Hematopoietic multipotent progenitor cell (in vitro differentiated cells): ENCODE data around the gene MASTL.

DNA sequence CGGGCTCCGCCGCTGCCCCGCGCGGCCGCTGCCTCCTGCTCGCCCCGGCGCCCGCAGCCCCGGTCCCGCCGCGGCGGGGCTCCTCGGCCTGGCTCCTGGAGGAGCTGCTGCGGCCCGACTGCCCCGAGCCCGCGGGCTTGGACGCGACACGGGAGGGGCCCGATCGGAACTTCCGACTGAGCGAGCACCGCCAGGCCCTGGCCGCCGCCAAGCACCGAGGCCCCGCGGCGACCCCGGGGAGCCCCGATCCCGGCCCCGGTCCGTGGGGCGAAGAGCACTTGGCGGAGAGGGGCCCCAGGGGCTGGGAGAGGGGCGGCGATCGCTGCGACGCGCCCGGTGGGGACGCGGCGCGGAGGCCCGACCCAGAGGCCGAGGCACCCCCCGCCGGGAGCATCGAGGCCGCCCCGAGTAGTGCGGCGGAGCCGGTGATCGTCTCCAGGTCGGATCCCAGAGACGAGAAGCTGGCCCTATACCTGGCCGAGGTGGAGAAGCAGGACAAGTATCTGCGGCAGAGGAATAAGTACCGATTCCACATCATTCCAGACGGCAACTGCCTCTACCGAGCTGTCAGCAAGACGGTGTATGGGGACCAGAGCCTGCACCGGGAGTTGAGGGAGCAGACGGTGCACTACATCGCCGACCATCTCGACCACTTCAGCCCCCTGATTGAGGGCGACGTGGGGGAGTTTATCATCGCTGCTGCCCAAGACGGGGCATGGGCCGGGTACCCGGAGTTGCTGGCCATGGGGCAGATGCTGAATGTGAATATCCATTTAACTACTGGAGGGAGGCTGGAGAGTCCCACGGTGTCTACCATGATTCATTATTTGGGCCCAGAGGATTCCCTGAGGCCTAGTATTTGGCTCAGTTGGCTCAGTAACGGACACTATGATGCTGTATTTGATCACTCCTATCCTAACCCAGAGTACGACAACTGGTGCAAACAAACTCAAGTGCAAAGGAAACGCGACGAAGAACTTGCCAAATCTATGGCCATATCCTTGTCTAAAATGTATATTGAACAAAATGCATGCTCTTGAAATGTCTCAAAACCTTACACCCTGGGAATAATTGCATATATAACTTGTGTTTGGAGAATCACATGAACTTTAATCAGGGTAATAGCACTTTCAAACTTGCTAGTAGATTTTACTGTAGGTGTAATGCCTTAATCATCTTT is 1.4 kb downstream of the OTUD1 start:
- CAGE, long polyA plus RNA = no peak

DNA sequence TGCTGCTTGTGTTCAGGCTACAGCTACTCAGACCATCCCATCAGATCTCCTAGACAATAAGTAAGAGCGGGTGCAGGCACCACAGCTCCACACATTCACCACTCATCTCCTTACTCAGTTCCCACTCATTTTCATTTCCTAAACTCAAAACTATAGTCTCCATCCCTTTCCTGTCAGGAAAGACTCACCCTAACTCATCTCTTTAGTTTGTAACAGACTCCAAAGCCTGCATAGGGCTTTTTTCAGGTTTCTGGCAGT is 383.0 kb downstream of the OTUD1 start:
- CAGE, long polyA plus RNA = no peak

- CAGE, long polyA plus RNA = no peak
Observed at GRCh38 chr10:24115252-24115881, 93.6 kb upstream of the KIAA1217 start.

DNA sequence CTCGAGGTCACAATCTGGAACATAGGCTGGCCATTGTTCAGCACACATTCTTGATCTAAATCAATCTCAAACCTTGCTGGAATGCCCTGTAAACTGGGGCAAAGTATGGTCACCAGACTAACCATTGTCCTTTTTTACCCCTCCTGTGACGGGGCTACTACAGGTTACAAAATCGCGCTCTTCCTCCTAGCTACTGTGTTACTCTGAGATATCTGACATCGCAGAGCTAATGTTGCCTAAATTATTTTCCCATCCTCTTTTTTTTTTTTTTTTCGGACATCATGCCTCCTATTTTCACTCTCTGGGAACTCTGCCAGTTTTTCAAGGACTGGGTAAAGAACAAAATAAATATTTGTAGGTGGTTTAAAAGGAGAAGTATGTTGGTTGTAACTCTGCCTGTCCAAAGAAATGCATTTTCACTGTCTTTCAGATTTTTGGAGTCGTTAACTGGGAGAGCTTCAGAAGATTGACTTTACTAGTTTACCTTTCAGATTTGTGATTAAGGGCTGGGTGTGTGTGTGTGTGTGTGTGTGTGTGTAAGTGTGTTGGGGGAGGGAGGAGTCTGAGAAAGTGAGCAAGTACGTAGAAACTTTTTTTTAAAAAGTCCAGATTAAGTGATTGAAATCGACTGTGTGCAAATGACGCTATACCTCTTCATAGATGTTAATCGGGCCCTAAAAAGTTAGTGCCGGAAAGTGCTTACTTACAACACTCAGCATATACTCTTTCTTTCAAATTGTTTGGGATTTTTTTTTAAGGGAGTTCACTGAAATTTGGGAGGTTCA is 881 bp upstream of the KIAA1217 start:
- CAGE, long polyA plus RNA = no peak

- CAGE, long polyA plus RNA = no peak
Observed at GRCh38 chr10:24238486-24239699, 30.0 kb downstream of the KIAA1217 start.

GRCh38 chr10:24438004-24438586 is 229.2 kb downstream of the KIAA1217 start:
- CAGE, long polyA plus RNA = no peak

- CAGE, long polyA plus RNA = no peak
Observed at GRCh38 chr10:24473282-24473937, 250.3 kb downstream of the ARHGAP21 start.

- CAGE, long polyA plus RNA = no peak
Observed at GRCh38 chr10:24483388-24484212, 240.1 kb downstream of the ARHGAP21 start.

DNA sequence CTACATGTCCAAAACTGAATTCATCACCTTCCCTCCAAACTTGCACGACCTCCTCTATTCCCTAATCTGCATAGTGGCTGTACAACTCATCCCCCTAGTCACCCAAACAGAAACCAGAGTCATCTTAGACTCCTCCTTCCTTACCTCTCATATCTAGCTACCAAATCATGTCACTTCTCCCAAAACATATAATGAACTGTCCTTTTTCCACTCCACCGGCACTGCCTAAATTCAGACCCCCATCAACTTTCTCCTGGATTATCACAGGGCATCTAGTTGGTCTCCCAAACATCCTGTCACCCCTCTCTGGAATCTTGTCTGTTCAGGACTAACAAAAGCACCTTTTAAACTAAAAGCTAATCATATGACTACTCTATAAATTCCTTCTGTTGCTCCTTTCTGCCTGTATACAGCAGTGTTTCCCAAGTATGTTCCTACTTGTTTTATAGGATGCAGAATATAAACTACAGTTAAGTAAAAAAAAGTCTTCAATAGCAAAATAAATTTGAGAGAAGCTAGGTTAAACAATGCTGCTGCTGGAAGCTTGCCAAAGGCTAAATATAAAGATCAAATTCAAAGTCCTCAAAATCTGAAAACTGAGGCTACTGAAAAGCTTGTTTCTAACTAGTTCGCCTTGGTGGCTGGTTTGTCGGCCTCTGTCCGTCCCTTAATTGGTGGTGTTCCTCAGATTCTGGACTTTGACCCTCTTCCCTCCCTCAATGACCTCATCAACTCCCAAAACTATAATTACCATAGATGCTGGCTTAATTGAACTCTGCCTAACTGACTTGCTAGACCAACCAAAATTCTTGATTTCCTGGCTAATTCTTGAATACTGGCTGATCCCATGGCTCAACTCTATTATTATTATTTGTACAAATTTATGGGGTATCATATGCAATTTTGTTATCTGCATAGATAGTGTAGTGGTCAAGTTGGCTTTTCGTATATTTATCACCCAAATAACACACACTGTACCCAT is 15.8 kb downstream of the ARHGAP21 start:
- CAGE, long polyA plus RNA = no peak

DNA sequence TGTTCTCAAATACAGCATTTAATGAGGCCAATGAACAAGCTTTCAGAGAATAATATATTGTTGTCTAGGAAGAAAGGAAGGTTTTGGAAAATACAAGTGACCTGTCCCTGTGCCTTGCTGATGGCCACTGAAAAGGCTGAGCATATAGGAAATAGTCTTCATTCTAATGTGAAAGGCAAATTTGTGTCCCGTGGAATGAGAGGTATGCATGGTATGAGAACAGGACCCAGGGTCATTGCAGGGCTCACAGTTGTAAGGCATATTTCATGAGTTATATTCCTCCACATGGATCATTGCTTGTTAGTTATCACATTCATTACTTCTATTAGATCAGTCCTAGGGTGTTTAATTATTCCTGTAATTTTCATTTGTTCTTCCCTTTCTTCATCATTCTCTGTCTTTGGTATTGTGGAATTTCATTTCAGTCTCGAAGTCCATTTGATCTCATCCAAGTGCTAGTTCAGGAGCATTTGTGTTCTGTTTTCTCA is 39.3 kb upstream of the ARHGAP21 start:
- CAGE, long polyA plus RNA = no peak

- CAGE, long polyA plus RNA = no peak
Observed at GRCh38 chr10:24873116-24873853, 79.1 kb downstream of the PRTFDC1 start.

DNA sequence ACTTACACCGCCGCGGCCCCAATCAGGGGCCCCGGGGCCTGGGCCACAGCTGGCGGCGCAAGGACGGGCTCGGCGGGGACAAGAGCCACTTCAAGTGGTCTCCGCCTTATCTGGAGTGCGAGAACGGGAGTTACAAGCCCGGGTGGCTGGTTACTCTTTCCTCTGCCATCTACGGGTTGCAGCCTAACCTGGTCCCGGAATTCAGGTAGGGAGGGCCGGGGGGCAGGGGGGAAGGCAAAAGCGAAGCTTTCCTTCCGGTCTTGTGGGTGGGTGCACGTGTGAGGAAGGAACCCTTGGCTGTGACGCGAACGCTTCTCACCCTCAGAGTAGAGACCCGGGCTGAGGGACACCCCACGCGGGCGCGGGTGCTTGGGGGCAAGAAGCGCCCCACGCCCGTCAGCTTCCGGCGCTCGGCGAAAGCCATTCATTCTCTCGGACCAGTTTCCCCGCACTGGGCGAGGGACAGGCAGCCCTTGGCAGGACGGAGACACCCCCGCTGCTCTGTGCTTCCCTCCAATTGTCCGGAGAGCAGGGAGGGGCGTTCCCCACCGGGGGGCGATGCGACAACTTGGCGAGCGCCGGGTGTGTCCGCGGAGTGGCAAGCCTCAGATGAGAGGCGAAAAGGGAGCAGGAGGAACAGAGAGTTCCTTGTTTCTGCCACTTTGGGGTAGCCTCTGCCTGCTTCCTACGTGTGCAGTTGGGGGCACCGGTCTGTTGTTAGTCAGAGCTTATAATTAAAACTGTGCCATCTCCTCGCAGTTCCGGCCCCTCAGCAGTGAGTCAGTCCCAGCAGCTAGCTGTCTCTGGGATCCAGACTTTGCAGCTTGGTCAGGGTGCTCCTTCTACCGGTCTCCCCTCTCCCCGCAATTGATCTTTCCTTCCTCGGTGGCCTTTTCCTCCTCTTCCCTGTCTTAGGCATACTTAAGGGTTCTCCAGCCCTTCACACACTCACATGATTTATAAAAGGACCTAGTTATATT is 1.6 kb downstream of the GPR158 start:
- CAGE, long polyA plus RNA = no peak

DNA sequence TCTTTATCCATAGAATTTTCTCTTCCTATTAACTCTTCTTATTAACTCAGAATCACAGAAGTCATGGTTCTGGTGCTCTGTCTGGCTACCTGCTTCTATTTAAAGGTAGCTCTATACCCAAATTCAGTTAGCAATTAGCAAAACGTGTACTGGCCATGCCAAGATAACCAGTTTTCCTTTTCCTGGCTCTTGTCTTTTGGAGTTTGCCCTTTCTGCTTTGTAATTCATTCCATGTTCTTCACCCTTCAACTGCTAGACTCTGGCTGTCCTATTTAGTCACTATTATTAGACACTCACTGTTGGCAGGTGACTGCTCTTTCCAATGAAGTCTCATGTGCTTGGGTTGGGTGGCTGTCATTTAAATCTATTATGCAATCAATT is 266.4 kb downstream of the GPR158 start:
- CAGE, long polyA plus RNA = no peak

- CAGE, long polyA plus RNA = no peak
Observed at GRCh38 chr10:26407344-26407846, 30.7 kb upstream of the APBB1IP start.

- CAGE, long polyA plus RNA = no peak
Observed at GRCh38 chr10:26621737-26622813, 75.4 kb upstream of the PDSS1 start.

GRCh38 chr10:27063513-27064430 is 36.5 kb downstream of the ANKRD26 start:
- CAGE, long polyA plus RNA = no peak

DNA sequence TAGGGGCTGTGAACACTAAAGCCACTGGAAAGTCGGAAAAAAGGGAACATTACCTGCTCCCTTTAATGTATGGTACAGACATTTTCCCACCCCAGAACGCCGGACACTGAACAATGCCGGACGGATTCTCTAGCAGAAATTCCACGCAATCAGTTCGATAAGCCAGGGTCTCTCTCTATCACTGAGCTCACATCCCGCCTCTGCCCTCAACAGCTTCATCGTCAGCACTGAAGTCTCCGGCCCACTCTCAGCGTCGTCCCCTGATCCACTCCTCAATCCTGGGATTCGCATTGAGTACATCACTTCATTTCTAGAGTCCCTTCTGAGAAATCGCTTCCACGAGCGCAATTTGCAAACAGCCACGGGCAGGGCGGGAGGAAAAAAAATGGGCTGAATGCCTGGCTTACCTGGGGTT is 406 bp downstream of the YME1L1 start:
- CAGE, long polyA plus RNA = no peak

- CAGE, long polyA plus RNA = no peak
Observed at GRCh38 chr10:27154186-27154274, 154 bp downstream of the YME1L1 start.

DNA sequence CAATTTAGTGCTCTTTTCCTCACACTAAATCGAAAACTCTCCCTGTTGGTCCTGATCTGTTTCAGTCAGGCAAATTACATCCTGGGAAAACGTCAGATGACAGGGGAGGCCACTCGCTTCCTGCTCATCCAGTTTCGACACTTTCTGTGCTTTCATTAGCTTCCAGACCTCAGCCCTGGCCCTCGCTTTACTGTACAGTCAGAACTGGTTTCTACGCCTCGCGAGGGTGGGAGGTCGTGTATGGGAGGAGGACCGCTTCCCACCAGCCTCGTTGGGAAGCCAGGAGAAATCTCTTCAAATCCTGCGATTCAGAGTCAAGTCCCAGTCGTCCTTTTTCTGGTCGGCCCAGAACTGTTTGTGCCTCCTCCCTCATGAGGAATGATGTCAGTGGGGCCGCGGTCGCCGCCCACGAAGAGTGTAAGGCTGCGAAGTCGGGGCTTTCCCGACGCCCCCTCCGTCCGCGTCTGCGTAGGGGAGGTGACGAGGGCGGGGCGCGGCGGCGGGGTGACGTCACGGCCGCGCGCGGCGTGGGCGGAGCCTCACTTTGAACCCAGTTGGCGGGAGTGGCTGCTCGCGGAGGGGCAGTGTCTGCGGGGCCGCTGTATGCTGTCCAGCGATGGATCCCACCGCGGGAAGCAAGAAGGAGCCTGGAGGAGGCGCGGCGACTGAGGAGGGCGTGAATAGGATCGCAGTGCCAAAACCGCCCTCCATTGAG is at the start of gene MASTL:
TSS of gene MASTL (plus strand) at position 542 of the 715 bp plus-strand sequence.
- CAGE, long polyA plus RNA = no peak

DNA sequence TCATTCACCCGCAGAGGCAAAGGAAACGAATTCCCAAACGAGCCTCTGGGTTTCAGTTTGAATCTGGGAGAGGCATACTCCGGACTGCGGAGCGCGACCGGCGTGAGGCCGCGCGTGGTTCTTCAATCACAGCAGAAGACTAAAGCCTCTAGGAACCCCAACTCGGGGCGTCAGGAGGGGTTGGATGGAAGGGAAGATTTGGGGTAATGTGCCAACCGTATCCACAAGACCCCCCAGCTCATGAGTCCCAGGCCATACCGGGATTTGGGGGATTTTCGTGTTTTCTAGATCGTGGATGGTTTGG is 1.9 kb downstream of the MKX start:
- CAGE, long polyA plus RNA = no peak